Cardiac septum (tissue), 1 donor: Measurements from ENCODE around the gene RAP1GAP.

DNA sequence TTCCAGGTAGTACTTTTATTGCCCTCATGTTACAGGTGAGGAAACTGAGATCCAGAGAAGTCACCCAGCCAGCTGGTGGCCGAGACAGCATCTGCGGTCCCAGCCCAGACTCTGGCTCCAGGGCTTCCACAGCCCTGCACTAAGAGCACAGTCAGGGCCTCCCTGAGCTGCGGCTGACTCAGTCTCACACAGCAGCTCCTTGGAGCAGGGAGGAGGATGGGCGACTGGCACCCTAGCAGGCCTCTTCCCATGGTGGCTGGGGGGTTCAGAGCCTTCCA lies 26.8 kb downstream of the RAP1GAP start:
- PRO-cap, result no peak

DNA sequence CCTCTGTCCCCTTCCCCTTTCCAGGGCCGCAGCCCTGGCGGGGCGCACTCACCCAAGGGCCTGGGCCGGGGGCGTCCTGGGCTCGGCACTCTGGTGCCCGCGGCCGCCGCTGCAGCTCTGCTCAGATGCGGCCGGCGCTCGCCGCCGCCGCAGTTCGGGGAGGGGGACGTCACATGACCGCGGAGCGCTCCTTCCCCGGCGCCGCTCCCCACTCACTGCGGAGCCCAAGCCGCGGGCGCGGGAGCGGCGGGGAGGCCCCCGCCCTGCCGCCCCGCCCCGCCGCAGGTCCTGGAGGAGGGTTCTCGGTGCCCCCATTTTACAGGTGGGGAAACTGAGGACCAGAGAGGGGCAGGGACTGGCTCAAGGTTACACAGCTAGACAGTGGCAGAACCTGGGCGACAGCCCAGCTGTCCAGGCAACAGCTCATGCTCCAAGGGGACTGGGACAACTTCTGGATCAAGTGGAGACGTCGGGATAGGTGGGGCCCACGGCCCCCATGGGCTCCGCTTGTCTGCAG lies at the start of gene RAP1GAP:
Gene RAP1GAP (minus strand): TSS at position 156 of the 517 bp plus-strand sequence.
- PRO-cap, result no peak

DNA sequence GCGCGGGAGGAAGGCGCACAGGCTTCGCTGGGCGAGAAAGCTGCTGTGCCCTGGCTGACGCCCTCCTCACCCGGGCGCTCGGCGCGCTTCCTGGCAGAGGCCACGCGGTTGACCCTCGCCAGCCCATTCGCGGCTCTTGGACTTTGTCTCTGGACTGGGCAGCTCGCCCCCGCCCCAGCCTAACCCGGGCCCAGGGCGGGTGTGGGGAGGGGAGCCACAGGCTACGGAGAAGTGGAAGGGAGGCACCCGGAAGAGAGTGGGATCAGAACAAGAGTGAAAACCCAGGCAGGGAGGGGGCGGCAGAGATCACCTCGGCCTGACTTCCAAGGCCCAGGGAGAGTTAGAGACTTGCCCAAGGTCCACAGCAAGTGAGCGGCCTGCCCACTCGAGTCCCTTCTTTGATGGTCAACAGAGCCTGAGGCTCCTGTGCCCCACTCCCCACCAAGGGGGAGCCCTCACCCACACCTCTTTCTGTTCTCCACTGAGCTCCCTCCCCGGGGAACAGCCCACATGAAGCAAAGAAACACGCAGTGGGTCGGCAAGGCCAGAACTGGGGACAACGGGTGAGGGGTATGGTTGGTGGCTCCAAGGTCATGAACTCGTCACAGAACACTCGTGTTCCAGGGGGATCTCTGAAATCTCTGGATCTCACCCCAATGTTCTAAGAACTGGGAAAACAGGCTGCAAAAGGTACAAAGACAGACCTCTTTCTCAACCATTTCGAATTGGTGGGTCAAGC lies 731 bp upstream of the RAP1GAP start:
- PRO-cap, result no peak

DNA sequence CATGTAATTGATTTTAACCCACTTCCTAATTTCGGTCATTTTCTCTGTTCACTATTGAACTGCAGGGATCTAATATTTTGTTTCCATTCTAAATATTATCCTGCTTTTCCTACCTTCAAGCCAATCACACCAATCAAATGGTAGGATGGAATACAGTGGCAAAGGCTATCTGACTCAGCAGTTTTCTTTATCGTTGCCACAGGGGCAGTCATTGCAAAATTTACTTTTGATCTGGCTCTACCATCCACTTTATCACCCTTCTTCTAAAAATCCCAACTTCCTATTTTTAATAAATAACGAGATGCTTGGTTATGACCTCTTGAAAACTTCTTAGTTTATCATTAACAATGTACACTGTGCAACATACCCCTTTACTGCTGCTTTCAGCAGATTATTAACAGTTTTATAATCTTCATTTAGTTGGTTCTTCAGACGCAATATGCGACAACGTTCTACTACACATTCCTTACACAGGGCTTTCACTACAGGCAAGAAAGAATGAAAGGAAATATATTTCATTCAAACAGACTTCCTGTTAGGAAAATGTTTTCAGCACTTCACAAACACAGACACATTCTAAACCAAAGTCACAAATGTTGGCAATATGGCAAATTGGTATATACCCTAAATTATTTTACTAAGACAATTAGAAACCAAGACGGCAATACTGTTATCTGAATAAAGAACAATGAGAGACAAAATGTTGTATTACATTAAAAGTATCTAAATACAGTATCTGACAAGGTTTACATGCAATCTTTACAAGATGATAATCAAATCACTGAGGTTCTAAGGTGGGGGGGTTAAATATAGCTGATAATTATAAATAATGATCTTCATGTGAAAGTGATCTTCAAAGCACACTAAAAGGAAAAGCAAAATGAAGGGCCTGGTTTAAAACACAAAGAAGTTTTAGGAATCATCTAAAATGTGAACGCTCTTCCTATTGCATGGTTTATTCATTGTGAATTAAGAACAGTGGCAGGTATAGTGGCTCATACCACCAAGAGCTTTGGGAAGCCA lies 52.4 kb upstream of the RAP1GAP start:
- PRO-cap, result no peak

- PRO-cap, result no peak
Observed at GRCh38 chr1:21775394-21775875, 7.5 kb downstream of the USP48 start.

DNA sequence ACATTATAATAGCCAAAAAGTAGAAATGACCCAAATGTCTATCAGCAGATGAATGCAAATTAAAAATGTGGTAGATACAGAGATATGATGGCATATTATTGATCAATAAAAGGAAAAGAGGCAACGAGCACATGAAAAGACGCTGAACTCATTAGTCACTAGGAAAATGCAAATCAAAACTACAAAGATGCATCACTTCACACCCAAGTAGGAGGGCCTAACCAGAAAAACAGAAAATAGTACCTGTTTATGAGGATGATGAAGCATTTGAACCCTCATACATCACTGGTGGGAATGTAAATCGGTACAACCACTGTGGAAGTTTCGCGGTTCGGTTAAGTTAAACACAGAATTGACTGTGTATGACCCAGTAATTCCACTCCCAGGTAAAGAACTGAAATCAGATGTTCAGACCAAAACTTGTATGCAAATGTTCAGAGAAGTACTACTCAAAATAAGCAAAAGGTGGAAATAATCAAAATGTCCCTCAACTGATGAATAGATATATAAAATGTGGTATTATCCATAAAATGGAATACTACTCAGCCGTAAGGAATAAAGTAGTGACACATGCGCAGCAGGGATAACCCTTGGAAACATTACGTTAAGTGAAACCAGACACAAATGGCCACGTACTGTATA lies 3.1 kb downstream of the USP48 start:
- PRO-cap, result no peak

- PRO-cap, result no peak
Observed at GRCh38 chr1:21869569-21870203, 57.6 kb downstream of the LDLRAD2 start.

DNA sequence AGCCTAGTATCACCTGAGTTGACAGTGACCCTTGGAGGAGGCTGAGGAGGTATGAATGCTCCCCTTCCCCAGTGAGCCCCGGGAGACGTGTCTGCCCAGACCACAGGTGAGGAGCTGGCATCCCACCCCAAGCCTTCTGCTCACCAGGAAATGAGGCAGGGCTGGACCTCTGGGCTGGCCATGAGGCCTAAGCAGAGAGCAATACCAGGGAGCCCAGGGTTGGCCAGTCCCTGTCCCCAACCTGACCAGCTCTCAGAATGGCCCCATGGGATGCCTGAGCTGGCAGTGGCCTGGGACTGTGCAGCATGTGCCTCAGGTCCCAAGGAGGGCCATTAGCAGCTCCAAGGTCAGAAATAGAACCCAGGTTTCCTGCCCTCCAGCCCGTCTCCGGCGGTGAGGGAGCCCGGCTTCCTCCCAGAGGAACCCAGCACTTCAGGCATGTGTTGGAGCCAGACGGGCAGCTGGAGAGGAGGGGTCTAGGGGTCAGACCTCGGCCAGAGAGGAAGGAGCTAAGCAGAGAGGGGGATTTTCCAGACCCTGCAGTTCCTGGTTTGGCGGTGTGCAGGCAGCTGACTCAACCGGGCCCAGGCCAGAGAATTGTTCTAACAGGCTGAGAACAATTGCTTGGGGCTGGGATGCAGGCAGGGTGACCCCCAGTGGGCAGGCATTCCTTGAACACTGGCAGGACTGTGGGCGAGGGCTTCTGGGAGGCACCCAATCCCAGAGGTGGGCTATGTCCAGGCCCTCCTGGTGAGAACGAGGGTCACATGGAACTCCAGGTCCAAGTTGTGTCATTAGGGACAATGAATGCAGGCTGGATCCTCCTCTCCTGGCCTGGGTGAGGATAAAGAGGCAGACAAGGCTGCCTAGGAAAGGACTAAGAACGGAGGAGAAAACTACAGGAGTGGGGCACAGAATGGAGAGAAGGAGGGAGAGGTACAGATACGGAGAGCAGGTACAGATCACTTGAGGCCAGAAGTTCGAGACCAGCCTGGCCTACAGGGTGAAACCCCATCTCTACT lies 37.1 kb downstream of the HSPG2 start:
- PRO-cap, result bidirectional peak, plus-strand start at position 619 of the sequence, minus-strand start at position 251 of the sequence; bidirectional peak, plus-strand start at position 794 of the sequence, minus-strand start at position 680 of the sequence

DNA sequence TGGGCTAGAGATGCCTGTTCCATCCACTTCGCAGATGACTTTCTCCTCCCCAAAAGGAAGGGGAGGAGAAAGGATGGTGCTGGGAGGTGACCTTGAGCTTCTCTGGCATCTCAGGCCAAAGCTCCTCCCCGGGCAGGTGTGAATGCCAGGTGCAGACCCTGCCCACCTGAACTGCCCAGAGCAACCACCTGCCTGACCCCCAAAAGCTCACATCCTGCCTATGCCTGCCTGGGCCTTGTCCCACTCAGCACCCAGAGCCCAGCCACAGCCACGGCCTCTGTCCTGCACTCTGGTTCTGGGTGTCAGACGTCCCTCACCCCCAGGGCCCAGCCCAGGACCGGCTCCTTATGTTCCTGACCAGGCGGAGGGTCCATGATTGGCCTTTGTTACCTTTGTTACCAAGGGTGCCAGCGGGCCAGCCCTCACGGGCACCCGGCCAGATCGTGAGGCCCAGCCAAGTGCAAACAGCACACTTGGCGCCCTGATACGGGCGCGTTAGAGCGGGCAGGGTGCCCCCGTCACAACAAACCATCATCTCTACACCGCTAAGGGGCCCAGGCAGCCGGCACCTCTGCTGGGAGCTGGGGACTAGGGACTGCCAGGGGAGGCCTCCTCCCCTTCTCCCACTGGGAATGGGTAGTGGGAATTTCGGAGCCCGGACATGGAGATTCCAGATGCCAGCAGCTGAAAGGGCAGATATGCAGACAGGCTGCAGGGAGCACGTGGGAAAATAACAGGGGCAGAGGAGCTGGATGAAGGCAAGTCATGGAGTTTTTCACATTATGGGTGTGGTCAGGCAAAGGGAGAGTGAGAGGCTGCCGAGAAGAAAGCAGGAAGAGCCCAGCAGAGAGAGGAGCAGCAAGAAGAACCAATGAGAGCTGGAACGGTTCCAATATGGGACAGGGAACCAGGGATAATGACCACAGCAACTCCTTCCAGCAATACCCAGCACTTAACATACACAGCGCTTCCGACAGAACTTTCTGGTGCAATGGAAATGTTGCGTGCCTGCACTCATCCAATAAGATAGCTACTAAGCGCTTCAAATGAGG lies 22.1 kb downstream of the HSPG2 start:
- PRO-cap, result no peak

DNA sequence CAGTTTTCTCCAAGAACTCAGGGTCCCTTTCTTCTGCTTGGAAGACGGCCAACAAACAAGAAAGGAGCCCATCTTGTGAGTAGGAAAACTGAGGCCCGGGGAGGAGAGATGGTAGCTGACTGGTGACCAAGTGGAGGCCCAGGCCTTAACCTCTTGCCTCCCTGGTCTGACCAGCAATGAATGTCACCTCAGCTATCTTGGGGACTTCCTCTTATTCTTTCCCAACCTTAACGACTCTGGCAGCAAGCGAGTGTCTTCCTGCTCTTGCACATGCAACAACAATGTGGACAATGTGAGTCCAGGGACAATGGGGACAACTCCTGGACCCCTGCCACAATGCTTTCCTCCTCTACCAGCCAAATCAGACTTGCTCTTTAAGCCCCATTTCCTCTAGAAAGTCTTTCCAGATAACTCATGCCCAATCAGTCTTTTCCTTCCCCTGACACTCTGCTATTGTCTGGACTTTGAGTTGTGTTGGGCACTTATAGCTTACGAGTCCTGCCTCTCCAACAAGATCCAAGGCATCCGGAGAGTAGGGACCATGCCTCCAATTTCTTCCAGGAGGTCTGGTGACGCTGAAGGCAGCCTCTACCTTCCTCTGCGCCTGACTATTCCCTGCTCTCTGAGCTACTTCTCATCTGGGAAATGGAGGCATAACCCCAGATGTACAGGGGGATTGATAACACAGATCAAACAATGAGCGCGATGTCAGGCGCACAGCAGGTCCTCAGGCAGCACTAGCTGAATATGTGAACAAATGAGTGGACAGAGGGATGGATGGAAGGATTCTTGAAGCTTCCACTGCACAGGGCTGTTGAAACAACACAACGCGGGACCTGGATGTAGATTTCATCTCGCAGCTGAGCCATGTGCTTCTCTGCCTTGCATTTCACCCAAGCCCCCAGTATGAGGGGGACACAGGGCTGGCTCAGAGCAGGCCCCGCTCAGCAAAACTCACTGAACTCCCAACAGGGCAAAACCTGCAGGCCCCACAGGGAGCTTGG lies 12.3 kb downstream of the HSPG2 start:
- PRO-cap, result bidirectional peak, plus-strand start at position 456 of the sequence, minus-strand start at position 185 of the sequence

DNA sequence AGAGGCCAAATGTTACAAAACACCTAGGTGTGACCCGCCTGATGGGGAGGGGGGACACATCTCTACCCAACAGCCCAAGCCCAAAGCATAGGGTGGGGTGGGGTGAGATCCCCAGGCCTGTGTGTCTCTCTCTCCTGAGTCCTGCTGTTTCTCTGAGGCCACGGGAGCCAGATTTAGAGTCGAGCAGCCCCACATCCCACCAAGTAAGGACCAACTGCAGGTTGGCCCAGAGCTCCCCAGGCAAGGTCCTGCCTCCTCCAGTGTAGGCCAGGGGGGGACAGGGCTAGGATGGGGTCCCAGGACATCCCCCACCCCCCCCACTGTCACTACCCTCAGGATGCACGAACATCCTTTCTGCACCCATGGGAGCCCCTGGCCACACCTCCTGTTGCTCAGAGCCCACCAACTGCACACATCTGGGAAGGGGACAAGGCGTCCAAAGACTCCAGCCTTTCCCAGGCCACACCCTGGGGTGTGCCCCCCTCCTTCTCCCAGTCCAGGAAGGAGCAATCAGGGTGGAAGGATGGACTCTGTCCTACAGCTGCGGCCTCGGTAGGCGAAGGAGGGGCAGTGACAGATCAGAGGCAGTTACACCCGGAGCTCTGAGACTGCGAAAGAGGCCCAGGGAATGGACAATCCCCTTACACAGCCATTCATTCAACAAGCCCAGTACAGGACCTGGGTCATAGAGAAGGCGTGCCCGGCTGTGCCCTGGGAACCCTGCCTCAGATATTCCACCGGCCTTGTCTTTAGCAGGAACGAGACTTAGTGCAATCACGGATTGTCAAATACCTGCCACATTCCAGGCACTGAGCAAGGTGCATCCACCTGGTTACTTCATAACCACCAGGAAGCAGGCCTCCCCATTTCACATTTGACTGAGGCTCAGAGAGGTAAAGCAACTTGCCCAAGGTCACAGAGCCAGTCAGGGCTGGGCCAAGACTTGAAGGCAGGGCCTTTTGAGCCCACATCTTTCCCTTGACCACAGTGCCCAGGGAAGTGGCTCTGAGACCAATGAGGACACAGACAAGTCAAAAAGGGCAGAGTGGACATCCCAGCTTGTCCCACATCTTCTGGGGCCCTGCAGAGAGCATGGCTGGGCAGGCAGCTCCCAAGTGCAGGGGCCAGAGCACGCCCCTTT lies 9.5 kb downstream of the HSPG2 start:
- PRO-cap, result bidirectional peak, plus-strand start at position 587 of the sequence, minus-strand start at position 418 of the sequence

- PRO-cap, result no peak
Observed at GRCh38 chr1:22077831-22078116, 25.3 kb downstream of the CDC42 start.

- PRO-cap, result no peak
Observed at GRCh38 chr1:22114778-22115059, 28.2 kb downstream of the WNT4 start.

DNA sequence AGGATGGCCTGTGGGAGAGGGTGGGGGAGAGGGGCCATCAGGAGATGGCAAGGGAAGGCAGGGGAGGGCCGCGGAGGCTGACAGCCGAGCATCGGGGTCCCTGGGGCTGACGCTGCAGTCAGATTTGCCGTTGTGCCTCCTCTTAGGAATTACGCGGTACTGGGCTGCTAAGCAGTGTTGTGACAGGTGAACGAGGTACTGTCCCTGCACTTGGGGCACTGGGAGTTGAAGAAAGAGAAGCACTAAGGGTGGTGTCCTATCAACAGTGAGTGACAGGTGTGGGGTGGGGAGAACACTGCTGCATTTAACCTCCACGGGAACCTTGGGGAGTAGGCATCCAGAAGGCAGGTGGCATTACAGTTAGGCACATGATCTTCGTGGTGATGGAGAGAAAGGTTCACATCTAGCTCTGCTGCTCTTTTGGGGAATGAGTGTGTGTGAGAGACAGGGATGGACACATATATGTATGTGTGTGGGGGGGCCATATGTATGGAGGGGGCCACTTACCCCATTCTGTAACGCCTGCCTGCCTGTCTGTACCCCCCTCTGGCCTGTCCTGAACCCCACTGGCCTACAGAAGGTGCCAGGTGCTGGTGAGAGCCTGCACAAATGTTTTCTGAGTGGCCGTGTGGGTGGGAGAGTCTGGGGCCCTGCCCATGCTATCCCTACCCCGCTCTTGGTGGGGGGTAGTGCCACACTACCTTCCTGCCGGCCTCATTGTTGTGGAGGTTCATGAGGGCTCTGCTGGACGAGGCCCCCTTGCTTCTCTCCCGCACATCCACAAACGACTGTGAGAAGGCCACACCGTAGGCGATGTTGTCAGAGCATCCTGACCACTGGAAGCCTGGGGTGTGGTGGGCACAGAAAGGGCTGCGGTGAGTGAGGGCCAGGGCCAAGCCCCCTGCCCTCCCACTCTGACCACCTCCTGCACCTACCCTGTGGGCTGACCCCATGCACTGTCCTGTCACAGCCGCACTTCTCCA lies 22.1 kb downstream of the WNT4 start:
- PRO-cap, result no peak

DNA sequence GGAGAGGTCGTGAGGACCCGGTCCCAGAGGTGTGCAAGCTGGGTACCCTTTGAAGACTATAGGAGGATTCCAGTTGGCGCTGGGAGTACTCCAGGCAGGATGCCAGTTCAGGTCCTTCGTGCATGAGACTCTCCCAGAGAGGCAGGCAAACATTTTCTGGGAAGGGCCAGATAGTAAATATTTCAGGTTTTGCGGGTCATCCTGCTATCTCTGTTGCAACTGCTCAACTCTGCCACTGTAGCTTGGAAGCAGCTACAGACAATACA lies 116.9 kb upstream of the WNT4 start:
- PRO-cap, result no peak

GRCh38 chr1:22384008-22384446 lies 67.6 kb upstream of the ZBTB40 start:
- PRO-cap, result no peak

DNA sequence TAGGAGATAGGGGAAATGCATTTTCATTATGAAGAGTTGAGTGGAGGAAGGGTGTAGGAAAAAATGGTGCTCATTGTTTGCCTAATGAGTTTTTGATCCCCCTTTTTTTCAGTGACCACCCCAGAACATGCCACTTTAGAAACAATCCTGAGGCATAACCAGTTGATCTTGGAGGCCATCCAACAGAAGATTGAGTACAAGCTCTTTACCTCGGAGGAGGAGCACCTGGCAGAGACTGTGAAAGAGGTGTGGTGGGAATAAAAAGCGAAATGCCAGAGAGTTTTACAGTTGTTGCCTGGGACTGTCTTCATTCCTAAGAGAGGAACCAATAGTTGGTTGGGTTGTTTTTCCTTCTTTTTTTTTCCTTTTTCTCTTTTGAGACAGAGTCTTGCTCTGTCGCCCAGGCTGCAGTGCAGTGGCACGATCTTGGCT lies 54.3 kb upstream of the EPHA8 start:
- PRO-cap, result no peak

- PRO-cap, result no peak
Observed at GRCh38 chr1:23097147-23097612, 77.9 kb downstream of the KDM1A start.

DNA sequence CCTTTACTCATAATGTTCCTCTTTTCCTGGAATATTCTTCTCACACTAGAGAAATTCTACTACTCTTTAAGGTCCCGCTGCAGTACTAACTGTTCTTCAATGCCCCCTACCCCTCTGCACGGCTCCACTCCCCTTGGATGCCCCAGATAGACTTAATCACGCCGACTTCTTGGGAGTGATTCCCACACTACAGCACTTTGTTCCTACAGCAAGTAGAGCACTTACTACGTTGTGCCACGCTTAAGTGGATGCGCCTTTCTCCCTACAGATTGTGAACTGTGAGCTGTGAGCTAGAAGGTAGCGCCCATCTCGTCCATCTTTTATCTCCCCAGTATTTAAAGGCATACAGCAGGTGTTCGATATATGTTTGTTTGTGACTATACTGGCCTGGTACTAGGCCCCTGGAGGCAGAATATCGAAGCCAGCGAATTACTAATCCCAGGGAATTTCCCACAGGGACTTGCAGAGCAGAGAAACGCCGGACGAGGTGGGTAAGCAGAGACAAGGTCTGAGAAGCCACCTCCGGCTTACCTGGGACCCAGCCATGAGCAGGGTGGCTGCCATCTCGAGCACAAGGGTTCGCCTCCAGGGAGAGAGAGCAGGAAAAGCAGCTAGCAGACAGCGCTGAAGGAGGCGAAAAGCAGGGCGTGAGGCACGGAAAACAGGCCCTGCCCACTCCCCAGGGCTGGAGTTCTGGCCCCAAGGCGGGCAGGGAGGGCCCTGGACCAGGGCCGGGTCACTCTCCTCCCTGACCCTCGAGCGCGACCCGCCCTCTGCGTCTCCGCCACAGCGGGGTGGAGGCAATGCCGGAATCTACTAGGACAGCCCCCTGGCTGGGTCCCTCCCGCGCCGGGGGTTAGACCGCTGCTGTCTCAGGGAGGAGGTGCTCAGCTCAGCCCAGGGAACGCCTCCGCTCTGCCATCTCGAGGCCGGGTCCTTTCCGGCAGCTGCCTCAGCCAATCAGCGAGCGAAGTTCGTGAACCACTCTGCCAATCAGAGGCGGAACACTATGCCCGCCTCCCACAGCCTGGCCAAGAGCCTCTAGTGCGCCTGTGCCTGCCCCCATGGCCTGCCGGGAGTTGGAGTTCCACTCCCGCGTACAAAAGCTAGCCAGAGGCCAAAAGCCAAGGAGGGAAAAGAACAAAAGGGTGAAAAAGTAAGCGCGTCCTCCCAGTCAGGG lies 1.8 kb downstream of the ZNF436 start:
- PRO-cap, result bidirectional peak, plus-strand start at position 1,065 of the sequence, minus-strand start at position 874 of the sequence

DNA sequence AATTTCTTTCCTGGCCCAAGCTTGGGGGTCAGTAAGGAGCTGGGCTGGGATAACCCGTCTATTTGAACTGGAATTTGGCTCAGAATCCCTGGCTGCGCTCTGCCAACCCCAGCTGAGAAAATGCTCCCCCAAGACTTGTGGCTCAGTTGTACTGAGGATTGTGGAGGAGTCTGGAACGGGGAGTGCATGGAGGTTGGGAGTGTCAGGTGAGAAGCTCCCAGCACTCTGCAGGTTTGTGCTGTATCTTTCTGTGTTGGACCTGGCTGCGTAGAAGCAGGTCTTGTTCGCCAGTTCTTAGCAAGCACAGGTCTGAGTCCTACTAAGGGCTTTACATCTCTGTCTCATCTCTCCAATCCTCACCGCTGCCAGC lies 1.6 kb downstream of the TCEA3 start:
- PRO-cap, result no peak